Metastatic Liver Carcinoma in the Lung (tissue), 2 donors: ENCODE measurements around the genes CNTN4, TRNT1 and BHLHE40.

- PRO-cap, 2 experiments = no peak in any of the 2 experiments
These were observed 65.4 kb upstream of the CHL1 start for GRCh38 chr3:131213-131451.

DNA sequence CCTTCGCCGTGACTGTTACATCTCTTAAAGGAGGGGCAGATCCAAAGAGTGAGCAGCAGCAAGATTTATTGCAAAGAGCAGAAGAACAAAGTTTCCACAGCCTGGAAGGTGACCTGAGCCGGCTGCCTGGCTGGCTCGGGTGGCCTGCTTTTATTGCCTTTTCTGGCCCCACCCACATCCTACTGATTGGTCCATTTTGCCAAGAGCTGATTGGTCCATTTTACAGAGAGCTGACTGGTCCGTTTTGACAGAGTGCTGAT lies 338.9 kb downstream of the CHL1 start:
- PRO-cap, 2 experiments = no peak in any of the 2 experiments

- PRO-cap, 2 experiments = peak in 1 of 2 experiments; most common plus-strand start chr3:2098866 (in 1)
These were observed at the start of gene CNTN4 for GRCh38 chr3:2098338-2099038. Gene CNTN4 (plus strand): TSS chr3:2098866.

DNA sequence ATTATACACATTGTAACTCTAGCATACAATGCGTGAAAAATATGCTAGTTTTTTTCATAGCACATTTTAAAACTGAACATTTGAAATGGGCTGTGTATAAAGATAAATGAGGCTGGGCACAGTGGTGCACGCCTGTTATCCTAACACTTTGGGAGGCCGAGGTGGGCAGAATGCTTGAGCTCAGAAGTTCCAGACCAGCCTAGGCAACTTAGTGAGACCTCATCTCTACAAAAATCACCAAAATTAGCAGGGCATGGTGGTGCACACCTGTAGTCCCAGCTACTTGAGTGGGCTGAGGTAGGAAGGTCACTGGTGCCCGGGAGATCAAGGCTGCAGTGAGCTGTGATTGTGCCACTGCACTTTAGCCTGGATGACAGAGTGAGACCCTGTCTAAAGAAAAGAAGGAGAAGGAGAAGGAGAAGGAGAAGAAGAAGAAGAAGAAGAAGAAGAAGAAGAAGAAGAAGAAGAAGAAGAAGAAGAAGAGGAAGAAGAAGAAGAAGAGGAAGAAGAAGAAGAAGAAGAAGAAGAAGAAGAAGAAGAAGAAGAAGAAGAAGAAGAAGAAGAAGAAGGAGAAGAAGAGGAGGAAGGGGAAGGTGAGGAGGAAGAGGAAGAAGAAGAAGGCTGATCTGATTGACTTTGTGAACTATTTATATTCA lies 188.7 kb downstream of the CNTN4 start:
- PRO-cap, 2 experiments = no peak in any of the 2 experiments

DNA sequence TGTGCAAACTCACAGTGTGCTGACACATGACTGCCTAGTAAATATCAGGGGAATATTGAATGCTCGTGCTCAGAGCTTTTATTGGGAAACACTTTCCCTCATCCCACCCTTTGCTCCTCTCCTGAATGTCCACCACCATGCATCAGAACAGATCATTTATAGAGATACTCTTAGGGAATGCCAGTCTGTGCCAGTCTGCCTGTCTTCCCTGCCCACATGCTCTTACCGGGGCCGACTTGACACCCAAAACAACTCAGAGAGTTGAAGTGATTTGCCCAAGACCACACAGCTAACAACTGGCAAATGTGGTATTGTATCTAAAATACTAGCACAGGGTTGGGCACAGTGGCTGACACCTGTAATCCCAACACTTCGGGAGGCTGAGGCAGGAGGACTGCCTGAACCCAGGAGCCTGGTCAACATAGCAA lies 262.5 kb downstream of the IL5RA start:
- PRO-cap, 2 experiments = peak in 2 of 2 experiments; most common plus-strand start position 189 of the sequence (in 2)

DNA sequence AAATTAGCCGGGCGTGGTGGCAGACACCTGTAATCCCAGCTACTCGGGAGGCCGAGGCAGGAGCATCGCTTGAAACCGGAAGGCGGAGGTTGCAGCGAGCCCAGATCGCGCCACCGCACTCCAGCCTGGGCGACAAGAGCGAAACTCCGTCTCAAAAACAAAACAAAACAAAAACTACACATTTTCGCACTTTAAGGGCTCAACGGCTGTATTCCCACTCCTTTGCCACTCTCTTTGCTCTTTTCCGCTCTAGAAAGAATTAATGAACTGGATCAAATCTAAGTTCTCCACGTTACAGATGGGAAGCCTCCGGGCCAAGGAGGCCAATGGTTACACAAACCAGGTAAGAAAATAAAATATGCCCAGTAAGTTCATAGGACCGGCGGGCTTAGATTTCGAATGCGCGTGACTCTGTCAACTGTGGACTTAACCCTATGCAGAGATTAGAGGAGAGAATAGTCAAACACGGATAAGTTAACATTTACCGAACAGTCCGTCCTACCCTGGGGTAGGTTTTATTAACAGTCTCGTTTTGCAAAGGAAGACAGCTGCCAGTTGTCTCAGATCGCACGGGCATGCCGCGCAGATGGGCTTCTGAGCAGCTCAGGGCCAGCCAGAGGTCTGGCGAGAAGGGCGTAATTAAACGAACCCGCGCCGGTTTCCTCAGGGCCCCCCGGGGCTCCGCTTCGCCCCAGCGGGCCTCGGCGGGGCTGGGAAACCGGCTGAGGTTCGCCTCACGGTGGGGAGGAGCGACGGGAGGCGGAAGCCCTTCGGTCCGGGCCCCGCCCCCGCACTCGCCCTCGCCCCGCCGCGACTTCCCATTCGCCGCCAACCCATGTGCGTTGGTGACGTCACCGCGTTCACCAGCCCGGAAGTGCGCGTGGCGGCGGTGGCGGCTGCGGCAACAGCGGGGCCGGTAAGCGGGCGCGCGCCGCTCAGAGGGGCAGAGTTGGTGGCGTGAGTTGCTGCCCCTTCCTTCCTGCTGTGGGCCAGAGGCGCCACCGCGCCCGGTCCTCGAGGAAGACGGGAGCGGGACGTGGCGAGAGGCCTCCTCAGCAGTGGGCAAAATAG lies at the start of gene TRNT1:
Gene TRNT1, plus strand, starts transcription at position 866 of the 1,071 bp plus-strand sequence.
- PRO-cap, 2 experiments = peak in 2 of 2 experiments; most common plus-strand start position 866 of the sequence (in 1); most common minus-strand start position 712 of the sequence (in 2)

DNA sequence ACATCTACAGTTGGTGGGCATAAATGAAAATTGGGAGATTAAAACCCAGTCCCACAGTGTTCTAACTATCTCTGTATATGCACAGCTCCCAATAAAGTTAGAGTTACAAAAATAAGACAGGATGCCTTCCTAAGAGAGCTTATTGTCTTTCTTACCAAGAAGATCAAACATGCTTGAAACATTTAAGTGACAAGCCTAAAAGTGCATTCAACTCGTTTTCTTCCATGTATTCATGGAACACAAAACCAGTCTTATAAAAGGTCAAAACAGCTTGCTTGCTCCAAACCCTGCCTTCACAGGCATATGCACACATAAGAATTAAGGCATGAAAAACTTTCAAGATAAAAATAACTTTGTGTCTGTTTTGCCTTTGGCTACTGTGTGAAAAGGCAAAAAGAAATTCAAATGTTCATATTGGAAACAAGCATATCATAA lies 3.3 kb downstream of the SETMAR start:
- PRO-cap, 2 experiments = no peak in any of the 2 experiments

GRCh38 chr3:4474576-4475394 lies 7.7 kb upstream of the SUMF1 start:
- PRO-cap, 2 experiments = no peak in any of the 2 experiments

DNA sequence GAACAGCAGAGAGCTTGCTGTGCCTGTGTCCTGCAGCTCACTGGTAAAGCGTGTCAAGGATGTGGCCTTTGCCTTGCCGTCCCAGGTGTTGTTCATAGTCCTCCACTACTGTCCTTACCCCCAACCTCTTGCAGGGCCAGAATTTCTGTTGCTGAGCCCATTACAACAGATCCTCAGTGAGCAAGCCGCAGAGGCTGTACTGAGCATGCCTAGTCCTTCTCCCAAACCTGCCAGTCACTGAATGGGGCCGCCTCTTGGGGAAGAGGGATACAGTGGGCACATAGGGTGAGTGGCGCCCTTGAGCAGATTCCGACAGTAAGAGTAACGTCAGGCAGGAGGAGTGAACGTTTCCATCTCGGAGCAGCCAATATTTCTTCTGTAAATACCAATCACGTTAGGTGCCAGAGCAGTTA lies 87.4 kb downstream of the ITPR1 start:
- PRO-cap, 2 experiments = no peak in any of the 2 experiments

DNA sequence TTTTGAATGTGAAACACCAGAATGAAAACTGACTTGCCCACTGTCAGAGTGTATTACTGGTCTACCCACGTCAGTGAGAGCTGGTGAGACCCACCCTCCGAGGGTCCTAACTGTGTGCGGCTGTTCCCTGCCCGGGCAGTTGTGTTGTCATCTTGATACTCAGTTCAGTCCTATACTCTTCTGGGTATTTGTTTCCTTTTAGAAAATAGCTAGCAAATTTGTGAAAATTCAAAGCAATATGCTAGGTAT lies 91.7 kb downstream of the ITPR1 start:
- PRO-cap, 2 experiments = no peak in any of the 2 experiments

GRCh38 chr3:4713704-4714667 lies 220.8 kb downstream of the ITPR1 start:
- PRO-cap, 2 experiments = no peak in any of the 2 experiments

GRCh38 chr3:4718596-4719639 lies 225.8 kb downstream of the ITPR1 start:
- PRO-cap, 2 experiments = no peak in any of the 2 experiments

GRCh38 chr3:4772151-4772663 lies 207.0 kb upstream of the BHLHE40 start:
- PRO-cap, 2 experiments = no peak in any of the 2 experiments

GRCh38 chr3:4782185-4782923 lies 196.9 kb upstream of the BHLHE40 start:
- PRO-cap, 2 experiments = no peak in any of the 2 experiments

- PRO-cap, 2 experiments = no peak in any of the 2 experiments
These were observed 160.4 kb upstream of the BHLHE40 start for GRCh38 chr3:4818556-4819542.

DNA sequence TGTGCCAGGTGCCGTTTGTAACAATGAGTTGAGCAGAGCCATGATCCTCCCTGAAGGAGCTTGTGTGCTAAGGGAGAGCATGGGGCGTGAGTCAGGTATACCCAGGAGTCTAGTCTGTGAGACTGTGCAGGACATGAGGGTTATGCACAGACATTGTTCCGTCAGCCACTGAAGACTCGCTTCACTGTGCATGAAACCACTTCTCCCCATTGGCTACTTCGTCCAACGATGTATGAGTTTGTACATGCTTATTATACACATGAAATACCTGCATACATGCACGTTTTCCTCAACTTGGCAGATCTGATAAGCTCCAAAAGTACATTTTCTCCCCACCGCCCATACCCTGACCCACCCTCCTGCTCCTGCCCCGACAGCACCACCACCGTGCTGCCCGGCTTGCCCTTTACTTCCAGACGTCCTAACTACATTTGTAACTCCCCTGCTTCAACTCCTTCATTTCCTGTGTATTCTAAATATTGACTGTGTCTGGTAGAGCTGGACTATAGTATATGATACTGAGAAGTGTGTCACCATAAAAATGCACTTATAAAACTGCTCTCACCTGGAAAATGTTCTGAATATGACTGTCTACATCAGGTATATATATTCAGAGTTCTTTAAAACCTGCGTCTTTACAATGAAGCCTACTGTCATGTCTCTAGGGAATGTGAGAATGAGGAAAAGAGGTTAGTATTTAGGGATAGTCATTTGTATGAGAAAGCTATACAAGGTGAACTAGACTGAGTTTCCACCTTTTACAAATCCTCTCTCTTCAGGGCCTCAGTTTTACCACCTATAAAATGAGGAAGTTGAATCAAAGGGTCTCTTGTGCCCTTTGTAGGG lies 152.2 kb upstream of the BHLHE40 start:
- PRO-cap, 2 experiments = no peak in any of the 2 experiments

DNA sequence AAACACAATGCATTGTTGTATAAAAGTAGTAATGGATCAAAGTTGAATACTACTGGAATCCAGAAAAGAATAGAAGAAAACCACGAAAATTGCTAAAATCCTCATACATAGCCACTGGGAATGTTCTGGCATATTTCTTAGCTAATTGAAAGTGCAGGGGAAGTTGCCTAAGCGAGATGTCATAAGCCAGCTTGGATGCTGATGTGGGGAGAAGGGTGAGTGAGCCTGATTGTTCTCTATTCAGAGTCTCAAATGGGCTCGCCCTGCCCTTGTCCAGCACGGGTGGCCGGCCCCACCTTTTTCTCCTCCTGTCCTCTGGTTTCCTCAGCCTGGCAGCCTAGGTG lies 151.1 kb upstream of the BHLHE40 start:
- PRO-cap, 2 experiments = no peak in any of the 2 experiments

DNA sequence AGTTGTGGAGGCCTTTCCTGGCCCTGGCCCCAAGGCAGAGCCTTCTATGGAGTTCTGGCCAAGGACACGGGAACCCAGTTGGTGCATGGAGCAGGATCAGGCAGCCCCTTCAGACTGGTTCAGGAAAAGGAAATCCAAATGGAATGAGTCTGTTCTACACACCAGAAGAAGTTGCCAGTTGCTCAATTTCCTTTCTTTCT lies 29.0 kb upstream of the BHLHE40 start:
- PRO-cap, 2 experiments = no peak in any of the 2 experiments

GRCh38 chr3:4979052-4980057 lies at the start of gene BHLHE40:
Gene BHLHE40 (plus strand): TSS chr3:4979437.
- PRO-cap, 2 experiments = peak in 2 of 2 experiments; most common plus-strand start chr3:4979463 (in 2); most common minus-strand start chr3:4979114 (in 1)

DNA sequence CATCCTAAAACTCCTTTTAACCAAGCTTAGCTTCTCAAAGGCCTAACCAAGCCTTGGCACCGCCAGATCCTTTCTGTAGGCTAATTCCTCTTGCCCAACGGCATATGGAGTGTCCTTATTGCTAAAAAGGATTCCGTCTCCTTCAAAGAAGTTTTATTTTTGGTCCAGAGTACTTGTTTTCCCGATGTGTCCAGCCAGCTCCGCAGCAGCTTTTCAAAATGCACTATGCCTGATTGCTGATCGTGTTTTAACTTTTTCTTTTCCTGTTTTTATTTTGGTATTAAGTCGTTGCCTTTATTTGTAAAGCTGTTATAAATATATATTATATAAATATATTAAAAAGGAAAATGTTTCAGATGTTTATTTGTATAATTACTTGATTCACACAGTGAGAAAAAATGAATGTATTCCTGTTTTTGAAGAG lies 5.4 kb downstream of the BHLHE40 start:
- PRO-cap, 2 experiments = no peak in any of the 2 experiments